ENCODE measurements around the gene TIAM2.

- PRO-cap = no peak
Measured at GRCh38 chr6:154995164-154996207, at the start of gene TIAM2. Gene TIAM2, plus strand, starts transcription at chr6:154995315.

DNA sequence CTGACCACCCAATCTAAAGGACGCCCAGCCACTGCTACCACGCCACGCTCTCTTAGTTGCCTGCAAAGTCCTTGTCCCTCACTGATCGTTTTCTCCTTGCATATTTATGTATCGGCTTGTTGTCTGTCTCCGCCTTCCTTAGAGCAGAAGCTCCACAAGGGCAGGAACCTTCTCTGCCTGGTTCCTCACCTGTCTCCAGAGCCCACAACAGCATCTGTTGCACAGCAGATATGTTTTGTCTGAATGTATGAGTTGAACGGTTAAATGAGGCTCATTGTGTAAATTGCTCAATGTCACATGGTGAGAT is 96.0 kb downstream of the TIAM2 start:
- PRO-cap = no peak

GRCh38 chr6:155221144-155221529 is 42.7 kb upstream of the CLDN20 start:
- PRO-cap = no peak

DNA sequence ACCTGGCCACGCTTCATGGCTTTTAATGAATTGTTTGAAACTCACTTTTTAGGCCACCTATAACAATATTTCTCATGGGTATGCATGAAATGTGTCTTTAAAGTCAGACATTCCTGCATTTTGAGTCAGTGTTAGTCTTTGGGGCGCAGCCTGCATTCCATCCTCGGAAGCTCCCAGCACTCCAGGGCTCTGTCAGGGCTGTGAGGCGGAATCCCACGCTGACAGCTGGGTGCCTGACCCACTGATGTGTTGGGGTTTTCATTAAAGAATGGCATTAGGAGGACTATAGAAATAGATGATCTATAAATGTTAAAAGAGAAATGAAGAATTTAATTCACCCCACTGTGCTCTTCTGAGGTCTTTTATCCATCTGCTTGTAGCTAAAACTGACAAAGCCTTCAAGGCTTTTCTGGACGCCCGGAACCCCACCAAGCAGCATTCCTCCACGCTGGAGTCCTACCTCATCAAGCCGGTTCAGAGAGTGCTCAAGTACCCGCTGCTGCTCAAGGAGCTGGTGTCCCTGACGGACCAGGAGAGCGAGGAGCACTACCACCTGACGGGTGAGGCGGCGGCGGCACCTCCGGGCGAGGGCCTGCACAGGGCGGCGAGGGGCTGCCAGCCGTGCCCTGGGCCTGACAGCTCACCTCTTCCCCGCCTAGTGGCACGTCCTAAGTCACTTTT is 16.1 kb upstream of the CLDN20 start:
- PRO-cap = no peak

- PRO-cap = no peak
Measured at GRCh38 chr6:155363885-155364223, 49.6 kb upstream of the TFB1M start.

DNA sequence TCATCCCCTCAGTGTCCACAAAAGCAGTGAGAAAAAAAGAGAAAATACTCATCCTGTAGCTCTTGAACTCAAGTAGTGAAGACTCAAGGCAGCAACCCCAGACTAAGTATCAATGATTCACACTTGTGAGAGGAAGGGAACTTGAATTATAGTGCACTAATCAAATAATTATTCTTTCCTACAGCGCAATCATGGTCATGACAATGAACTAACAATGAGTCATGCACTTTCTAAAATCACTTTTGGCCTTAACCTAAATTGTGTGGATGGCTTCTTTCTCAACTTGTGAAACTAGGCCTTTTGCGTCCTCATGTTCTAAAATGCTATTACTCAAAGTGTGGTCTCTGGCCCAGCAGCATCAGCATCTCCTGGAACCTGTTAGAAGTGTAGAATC is 68.6 kb upstream of the NOX3 start:
- PRO-cap = no peak

DNA sequence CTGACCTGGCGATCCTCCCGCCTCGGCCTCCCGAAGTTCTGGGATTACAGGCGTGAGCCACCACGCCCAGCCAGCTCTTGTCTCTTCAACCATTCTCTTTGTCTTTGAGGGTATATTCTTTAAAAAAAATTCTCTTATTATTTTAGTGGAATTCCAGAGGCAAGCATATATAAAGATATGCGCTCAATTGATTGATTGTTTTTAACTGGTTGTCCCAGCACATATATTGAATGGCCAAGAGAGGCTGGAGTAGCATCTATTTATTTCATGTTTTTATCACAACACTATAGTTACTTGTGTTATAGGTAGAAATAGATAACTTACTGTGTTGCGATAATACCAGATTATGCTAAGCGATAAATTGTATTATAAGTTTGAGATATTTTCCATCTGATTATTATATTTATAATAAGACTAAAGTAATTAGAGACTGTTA is 379.3 kb upstream of the NOX3 start:
- PRO-cap = no peak

- PRO-cap = no peak
Measured at GRCh38 chr6:156719111-156719430, 58.1 kb upstream of the ARID1B start.

GRCh38 chr6:156720945-156721820 is 56.0 kb upstream of the ARID1B start:
- PRO-cap = no peak

GRCh38 chr6:156781698-156782693 is 4.8 kb downstream of the ARID1B start:
- PRO-cap = no peak

- PRO-cap = no peak
Measured at GRCh38 chr6:156976067-156977157, 199.2 kb downstream of the ARID1B start.

DNA sequence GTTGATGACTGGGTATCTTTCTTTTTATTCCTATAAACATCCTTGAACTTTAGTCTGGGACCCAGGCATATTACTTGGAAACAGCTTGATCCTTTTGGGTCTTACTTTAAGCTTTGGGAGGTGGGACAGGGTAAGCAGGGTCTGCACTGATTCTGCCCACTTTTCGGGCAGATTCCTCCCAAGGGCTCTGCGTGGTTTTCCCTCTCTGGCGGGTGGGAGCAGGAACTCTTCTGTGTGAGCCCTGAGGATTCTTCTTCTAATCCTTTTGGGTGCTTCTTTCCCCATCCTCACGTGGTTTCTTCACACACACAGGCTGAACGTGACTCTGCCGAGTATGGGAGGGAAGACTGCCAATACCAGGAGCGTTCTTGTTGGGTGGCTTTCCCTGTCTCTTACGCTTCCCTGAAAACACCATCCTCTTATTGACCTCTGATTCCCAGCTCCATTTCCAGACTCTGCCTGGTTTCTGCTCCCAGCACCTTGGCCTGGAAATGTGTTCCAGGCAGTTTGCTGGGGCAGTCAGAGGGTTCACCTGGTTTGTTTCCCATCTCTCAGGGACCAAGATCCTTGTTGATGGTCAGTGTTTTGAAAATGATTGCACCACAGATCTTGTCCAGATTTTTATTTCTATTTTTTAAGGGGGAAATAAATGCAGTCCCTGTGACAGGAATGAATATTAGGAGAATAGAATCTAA is 200.7 kb downstream of the ARID1B start:
- PRO-cap = no peak

- PRO-cap = no peak
Measured at GRCh38 chr6:156987870-156988796, 211.0 kb downstream of the ARID1B start.

GRCh38 chr6:157036272-157036869 is 259.2 kb downstream of the ARID1B start:
- PRO-cap = no peak

GRCh38 chr6:157220958-157221729 is 102.2 kb downstream of the TMEM242 start:
- PRO-cap = no peak

DNA sequence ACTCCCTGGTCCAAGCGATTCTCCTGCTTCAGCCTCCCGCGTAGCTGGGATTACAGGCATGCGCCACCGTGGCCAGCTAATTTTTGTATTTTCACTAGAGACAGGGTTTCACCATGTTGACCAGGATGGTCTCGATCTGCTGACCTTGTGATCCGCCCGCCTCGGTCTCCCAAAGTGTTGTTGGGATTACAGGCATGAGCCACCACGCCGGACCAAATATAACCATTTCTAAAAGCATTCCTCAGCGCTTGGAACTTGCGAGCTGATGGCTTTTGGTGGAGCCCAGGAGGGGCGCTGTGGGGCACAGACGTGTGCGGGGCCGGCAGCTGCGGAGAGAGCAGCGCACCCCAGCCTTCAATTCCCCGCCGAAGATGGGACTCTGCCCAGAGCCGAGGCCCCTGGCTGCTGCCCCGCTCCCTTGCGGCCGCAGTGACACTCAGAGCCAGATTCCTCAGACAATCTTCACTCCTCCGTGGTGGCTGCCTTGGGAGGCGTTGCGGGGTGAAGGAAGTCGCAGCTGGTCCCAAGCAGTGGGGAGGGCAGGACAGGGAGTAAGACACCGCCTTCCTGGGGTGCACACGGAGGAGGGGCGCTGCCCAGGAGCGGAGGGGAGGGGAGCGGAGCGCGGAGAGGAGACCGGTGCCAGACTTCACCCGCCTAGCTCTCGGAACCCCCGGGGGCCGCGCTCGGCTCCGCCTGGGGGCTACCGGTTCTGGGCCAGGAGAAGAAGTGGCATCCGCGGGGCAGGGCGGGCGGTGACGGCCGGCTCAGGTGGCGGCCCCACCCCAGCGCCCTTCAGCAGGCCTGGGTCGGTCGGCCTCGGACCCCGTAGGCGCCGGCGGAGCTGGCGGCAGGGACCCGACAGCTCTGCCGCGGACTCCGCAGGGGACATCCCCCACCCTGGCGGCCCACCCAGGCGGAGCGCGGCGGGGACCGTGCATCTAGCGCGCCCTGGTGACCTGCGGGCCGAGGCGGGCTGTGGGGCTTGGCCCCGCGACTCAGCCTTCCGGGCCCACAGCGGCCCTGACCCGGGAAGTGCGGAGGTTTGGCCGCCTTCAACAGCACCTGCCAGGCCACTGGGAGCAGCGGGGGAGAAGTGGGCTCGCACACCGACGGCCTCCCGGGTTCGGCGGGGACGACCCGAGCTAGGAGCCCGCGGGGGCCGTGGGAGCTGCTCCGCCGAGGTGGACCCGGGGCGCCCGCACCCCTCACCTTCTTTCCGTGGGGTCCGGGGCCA is 87.5 kb downstream of the TMEM242 start:
- PRO-cap = unidirectional peak, plus-strand start at position 314 of the sequence

- PRO-cap = unidirectional peak, plus-strand start at chr6:157274608
Measured at GRCh38 chr6:157274047-157274986, 49.0 kb downstream of the TMEM242 start.

- PRO-cap = no peak
Measured at GRCh38 chr6:157434552-157435063, 53.6 kb downstream of the ZDHHC14 start.

GRCh38 chr6:157713593-157714007 is 109.4 kb upstream of the SNX9 start:
- PRO-cap = no peak

GRCh38 chr6:157725541-157725740 is 97.6 kb upstream of the SNX9 start:
- PRO-cap = no peak